Right cardiac atrium (tissue), 1 donor: ENCODE measurements around a stretch of chr2.

GRCh38 chr2:20445162-20445869 lies 1.6 kb upstream of the RHOB start:
- PRO-cap: no peak

GRCh38 chr2:20450019-20450137 lies 3.0 kb downstream of the RHOB start:
- PRO-cap: no peak

GRCh38 chr2:20474813-20475714 lies 28.2 kb downstream of the RHOB start:
- PRO-cap: no peak

GRCh38 chr2:20483172-20483953 lies 36.5 kb downstream of the RHOB start:
- PRO-cap: no peak

DNA sequence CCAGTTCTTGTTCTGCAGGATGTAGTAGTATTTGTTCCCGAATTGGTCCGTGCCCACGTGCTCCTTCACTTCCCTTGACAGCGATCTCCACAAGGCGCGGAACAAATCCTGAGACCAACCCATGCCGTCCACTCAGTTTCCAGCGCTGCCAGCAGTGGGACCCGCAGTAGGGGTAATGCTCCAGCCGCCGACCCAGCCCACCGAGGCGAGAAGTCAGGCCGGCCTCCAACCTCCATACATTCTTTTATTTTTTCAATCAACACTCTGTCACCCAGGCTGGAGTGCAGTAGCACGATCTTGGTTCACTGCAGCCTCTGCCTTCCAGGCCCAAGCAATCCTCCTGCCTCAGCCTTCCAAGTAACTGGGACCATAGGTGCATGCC lies 83.0 kb downstream of the RHOB start:
- PRO-cap: no peak

DNA sequence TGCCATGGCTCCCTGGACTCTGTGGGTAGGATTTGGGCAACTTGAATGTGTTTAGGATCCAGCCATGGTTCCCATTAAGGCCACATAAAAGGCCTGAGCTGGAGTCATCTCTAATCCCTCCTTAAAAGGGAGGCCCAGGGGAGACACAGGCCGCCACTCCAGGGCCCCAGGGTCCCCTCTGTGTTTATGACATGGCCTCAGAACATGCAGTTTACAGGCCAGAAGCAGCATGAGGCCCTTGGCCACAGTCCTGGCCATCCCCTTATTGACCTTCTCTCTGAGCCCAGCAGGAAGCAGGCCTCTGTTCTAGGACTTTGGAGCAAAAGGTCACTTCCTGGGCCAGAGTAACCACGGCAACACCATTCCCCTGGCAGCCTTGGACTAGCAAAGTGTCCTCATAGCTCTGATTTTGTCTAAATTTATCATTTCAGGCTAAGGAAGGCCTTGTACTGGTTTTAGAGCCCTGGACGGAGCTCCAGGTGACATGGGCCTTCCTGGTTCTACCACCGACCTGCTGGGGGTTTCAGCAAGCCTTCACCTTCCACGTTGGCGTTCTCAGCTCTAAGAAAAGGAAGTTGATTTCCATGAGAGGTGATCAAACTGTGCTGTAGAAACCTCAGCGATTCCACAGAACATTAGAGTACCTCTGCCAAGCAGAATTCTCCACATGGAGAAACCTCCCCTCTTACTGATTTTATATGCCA lies 53.8 kb downstream of the HS1BP3 start:
- PRO-cap: unidirectional peak, plus-strand start at position 425 of the sequence

DNA sequence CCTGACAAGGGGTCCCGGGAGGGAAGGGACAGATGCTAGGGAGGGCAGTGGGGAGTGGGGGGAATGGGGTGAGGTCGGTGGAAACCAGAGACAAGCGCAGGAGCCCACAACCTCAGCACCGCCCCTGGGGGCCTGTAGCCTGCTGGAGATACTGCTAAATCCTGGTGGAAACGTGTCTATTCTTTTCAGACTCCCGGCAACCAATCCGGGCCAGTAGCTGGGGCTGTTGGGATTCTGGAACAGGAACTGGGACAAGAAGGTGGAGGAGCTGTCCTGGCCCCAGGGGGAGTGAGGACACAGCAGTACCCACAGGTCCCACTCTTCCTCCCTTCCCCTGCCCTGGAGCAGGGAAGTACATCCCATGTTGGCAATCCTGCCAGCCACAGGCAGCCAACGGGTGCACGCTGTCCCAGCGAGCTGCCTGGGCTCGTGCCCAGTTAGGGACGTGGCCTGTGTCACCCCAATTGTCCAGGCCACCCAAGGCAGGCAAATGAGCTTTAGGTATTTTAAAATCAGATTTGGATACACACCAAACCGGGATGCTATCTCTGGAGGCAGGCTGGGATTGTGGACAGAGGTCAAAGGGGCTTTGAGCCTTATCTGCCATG lies 51.8 kb downstream of the HS1BP3 start:
- PRO-cap: no peak

GRCh38 chr2:20625904-20626635 lies 24.8 kb downstream of the HS1BP3 start:
- PRO-cap: no peak

DNA sequence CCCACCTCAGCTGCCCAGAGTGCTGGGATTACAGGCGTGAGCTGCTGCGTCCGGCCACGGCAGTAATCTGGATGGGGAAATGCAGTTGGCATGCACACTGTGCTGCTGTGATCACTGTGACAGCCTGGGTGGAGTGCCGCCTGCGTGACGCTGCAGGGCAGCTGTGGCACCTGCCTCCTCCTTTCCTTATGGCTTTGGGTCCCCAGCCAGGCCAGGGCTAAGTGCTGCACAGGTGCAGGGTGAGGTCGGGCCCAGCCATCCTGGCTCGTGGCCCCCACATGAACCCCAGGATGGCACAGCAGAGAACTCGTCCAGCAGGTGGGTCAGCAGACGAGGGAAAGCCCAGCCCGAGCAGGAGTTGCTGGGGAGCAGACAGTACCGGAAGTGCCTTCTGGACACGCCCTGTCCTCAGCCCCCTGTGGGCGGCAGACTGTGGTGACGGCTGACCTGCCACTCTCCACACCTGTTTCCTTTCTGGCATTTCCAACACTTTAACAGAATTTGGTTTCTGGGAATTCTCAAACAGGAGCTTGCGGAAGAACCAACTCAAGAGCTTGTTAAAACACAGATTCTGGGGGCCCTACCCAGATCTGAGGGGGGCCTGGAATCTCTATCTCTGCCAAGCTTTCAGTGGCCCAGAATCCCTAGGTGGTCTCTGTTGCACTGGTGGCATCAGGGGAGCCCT lies 17.0 kb downstream of the HS1BP3 start:
- PRO-cap: unidirectional peak, plus-strand start at position 411 of the sequence

DNA sequence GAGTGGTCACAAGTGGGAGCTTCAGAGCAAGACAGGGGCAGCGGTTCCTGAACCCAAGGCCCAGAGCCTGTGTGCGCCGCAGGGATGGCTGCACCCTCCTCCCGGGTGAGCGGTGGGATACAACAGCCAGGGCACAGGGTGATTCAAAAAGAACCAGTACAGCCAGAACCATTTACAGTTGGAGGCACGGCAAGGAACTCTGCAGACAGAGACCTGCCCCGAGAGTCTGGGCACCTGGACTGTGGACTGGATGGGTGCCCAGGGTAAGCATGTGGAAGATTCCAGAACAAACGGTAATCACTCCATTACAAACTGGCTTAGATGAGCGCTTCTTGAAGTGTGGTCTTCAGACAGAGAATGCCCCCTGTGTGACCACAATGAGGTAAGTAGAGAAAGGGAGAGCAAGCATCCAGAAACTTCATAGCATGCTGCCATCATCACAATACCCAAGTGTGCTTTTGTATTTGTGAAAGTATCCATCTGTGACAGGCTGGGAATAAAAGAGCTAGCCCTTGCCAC lies 11.9 kb downstream of the HS1BP3 start:
- PRO-cap: no peak

DNA sequence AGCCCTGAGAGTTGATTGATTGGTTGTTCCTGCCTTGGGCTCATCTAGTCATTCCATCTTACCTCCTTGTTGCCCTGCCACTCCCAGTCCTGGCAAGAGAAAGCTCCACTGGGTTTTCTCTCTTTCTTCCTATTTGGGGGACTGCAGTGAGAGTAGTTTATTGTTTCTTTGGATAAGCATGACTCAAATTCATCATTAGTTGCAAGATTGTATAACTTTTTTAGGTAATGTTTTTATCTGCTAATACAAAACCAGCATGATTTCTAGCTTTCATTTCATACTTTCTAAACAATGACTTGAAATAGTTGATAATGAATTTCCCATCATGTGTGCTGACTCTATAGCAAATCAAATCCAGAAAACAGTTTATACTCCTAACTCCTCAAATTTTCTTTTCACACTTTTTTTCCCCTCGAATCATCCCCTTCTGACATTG lies 42.0 kb downstream of the LDAH start:
- PRO-cap: no peak

DNA sequence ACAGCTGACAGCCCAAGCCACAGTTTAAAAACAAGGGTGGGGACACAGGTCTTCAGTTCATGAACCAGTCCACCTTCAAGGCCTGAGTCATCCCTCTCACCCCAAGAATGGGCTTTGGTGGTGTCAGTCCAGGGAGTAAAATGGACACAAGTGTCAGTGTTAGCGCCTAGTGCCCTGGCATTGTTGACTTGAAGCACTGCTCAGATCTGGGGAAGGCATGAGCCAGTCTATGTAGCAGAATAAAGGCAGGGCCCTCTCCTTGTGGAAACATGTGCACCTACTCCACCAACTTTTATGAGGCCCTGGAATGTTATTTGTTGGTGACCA lies 47.5 kb downstream of the APOB start:
- PRO-cap: no peak

DNA sequence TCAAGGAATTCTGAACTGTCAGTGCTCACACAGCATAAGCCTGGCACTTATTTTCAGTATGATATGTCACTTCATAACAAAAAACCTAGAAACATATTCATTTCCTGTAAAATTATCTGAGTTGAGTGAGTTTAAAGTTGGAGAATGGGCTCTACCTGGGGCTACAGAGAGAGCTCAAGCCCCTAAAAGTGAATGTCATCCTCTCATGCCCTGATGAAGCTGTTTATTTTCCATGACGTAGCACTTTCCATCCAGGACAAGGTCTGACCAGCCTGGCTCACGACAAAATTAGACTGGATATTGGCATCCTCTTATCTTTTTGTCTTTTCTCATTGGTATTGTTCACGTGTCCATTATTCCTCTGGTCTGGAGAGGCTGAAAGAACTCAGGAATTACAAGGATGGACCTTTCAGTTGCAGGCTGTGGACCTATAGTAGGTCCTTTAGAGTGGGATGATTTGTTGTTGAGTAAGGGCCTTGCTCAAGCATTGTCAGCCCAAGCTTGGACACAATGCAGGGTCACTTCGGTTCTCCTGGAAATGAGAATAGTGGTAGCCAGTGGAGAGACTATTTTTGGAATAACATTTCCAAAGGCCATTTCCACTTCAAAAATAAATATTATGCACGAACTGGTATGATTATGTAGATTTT lies 24.4 kb upstream of the TDRD15 start:
- PRO-cap: no peak

GRCh38 chr2:21268481-21269411 lies 145.0 kb downstream of the TDRD15 start:
- PRO-cap: no peak

GRCh38 chr2:21279294-21279894 lies 155.6 kb downstream of the TDRD15 start:
- PRO-cap: bidirectional peak, plus-strand start at chr2:21279824, minus-strand start at chr2:21279792

GRCh38 chr2:21960989-21961314 lies 837.2 kb downstream of the TDRD15 start:
- PRO-cap: no peak

DNA sequence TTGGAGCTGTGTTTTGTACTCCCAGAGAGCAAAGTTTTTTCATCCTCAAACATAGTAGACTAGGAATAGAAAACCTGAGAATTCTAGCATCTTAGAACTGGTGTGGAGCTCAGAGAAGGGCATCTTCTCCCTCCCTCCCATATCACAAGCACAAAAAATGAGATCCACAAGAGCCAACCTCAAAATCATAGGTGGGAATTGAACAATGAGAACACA lies 904.1 kb downstream of the TDRD15 start:
- PRO-cap: no peak

- PRO-cap: no peak
Observed at GRCh38 chr2:23199370-23199976, 185.5 kb upstream of the KLHL29 start.

- PRO-cap: no peak
Observed at GRCh38 chr2:23247281-23247769, 137.7 kb upstream of the KLHL29 start.

DNA sequence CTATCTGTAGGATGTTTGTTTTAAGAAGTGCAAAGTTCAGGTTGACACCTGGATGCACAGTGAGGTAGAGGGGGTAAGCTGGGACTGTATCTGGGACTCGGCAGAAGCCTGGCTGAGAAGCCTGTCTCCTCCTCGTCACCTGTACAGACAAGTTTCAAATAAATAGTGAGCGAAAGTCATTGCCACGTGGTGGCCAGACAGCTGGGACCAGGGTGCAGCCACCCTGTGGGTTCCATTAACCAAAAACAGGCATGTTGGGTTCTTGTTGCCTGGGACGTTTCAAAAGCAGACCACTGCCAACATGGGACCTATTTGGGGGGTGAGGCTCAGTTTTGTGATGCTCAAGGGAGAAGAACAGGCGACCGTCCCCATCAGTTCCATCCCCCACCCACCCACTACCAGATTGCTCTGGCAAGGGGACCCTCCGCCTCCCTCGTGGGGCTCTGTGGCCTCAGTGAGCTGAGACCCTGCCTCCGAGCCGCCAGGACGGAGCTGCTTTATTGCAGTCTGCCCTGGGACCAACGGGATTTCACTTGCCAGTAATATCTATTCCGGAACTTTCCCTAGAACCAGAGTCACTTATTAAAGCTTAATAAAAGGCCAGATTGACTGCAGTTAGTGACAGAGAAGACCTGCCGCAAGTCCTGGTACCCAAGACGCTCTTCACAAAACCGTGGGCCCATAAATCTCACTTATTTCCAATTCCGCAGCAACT lies 146.2 kb downstream of the KLHL29 start:
- PRO-cap: no peak